NALM6 (cell line): ENCODE measurements around the gene KIF20A.

GRCh38 chr5:135953715-135954266 lies 992 bp downstream of the LECT2 start:
- PRO-cap: no peak

DNA sequence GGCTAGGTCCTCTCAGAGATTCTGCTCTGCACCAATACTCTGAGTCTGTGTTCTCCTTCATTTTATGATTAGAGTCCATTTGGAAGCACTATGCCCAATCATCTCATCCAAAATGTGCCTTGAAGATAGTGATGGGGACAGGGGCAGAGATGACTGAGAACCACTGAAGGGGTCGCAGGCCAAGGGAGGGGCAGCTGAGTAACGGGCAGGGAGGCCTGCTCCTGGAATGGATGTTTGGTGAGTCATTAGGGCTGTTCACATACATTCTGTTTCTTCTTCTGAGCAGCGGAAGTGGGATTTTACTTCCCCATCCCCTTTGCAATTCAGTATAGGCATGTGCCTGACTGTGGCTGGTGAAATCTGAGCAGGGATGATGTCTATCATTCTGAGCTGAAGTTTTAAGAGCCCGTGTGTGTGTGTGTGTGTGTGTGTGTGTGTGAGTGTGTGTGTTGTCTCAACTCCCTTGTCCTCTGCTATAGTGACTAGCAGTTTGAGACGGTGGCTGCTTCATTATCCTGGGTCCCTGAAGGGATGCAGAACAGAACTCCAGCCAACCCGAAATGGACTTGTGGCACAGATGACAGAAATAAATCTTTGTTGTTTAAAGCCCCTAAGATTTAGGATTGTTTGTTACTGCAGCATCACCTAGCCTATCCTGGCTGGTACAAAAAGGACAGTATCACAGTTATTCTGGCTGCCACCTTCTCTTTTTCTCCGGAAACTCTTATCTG lies 29.3 kb upstream of the TGFBI start:
- PRO-cap: no peak

GRCh38 chr5:136006115-136006657 lies 22.6 kb upstream of the TGFBI start:
- PRO-cap: no peak

DNA sequence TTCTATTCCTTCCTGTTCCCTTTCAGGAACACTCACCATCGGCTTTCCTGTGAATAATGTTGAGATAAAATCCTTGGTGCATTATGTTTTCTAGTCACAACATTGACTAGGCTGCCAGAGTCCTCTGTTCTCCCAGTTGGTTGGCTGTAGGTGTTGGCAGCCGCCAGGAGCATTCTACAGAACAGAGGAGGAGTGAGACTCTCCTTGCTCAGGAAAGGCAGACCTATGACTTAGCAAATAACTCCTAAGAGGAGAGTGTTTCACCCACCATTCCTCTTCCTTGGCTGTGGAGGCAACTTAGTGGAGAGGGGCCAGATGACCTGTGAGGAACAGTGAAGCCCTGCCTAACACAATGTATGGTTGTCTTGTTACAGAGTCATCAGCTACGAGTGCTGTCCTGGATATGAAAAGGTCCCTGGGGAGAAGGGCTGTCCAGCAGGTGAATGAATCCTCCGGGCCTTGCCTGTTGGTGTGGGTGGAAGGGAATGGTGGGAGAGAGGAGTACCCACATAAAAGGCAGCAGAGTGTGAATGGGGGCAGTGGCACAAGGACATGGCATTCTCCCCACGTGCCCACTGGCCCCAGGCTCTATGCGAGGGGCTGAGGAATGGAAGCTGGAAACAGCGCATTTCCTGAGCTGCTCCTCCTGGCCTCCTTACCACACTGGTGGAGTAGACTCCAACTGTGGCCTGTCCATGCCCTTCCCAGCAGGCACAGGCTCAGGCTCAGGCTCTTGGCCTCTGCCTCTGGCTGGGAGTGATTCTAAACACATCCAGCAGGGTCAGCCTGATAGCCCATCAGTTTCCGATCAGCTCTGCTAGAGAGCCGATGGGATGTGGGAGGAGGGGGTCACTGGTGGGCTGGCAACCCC lies 15.1 kb downstream of the TGFBI start:
- PRO-cap: no peak

DNA sequence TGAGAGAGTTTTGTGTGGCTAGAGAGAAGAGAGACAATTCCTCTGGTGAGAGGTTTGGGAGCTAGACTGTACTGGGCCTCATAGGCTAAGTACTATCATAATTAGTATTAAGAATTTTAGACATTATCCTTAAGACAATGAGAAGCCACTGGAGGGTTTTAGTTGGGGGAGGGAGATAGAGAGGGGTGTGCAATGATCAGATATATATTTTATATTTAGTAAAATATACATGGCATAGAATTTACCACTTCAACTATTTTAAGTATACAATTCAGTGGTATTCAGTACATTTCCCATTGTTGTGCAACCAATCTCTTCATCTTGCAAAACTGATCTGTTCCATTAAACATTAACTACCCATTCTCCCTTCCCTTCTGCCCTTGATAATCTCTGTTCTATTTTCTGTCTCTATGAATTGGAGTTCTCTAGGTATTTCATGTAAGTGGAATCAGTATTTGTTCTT lies 38.5 kb downstream of the TGFBI start:
- PRO-cap: no peak

DNA sequence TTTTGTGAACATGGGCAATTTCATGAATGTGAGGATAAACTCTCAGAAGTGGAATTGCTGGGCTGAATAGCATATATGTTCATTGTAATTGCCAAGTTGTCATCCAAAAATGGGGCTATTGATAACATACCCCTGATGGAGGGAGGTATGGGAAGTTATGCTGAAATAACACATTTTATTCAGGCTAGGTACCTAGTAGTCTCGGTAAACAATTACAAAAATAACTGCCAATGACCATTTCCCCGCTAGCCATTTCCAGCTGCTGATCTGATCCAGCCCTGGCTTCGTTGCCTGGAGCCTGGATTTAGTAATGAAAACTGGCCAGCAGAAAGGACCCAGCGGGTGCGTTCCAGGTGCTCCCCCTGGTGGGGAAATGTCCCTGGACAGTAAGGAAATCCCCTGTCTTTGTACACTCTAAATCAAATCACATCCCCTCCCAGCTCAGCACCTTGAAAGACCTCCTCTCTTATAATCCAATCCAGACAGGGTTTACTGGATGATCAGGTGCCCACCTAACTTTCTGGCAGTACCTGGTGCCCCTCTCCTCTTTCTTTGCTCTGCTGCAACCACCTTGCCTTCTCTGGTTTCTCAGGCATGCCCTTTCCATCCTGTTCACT lies 50.3 kb upstream of the SMAD5 start:
- PRO-cap: no peak

GRCh38 chr5:136094318-136095041 lies 38.2 kb upstream of the SMAD5 start:
- PRO-cap: no peak

- PRO-cap: no peak
Observed at GRCh38 chr5:136106533-136106732, 26.2 kb upstream of the SMAD5 start.

DNA sequence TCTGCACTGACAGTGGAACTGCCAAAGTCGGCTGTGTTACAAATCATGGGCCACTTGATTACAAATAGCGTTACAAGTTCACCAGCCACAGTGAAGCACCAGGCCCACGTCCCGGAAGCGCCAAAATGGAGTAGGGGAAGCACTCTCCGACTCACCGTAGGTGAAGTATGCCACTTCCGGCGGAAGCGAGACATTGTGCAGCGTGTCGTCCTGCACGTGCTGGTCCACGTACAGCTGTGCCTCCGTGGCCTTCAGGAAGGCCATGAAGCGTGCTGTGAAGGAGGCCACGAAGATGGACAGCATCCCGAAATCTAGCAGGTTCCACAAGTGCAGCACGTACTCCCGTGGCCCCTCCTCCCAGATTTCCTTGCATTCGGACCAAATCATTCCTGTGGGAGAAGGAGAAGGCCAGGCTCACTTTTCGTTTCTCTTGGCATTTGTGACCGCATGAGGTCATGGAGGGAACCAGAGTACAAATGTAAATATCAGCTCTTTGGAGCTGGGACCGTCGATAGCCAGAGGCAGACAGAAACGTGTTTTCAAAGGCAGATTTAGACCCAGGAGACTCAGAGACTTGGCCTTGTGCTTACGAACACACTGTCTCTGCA lies 58.6 kb upstream of the SMIM32 start:
- PRO-cap: no peak

DNA sequence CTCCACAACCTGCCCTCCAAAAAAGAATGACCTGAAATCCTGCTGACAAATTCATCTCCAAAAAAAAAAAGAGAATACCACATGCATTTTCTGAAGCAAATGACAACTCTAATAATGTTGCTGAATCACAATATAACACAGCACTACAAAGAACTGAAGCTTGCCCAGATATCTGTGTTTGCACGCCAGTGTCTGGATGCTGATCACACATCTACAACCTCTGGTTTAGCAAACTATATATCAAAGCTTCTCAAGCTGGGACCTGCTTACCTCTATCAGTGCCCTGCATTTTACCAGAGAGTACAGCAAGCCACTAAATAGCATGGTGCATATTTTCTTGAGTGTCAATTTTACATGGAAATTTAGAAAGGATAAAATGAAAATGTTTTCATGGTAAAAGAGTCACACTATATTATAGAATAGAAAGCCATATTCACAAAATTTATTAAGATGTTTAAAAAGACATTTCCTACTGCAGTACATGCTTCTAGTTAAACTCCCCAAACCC lies 73.7 kb downstream of the SPOCK1 start:
- PRO-cap: no peak

DNA sequence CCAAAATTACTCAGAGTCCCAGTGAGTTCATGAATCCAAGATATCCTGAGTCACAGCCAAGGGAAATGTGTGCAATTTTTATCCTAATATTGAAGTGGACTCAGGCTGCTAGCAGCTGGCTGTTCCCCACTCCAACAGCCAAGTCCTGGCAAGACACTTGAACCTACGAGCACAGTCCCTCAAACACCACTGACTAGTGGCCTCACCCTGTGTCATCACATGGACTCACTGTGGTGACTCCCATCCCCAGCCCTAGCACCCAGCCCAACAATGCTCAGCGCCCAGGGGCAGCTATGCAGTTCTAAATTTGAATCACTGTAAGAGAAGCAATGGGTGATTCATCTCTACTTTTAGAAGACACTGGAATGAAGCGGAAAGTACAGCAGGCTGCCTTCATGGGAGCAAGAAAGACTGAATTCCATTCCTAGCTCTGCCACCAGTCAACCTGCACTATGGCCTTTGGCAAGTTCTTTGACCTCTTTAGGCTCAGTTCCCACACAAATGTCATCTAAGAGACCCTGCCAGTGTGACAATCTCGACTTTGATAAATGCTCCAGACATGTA lies 113.6 kb downstream of the KLHL3 start:
- PRO-cap: no peak

DNA sequence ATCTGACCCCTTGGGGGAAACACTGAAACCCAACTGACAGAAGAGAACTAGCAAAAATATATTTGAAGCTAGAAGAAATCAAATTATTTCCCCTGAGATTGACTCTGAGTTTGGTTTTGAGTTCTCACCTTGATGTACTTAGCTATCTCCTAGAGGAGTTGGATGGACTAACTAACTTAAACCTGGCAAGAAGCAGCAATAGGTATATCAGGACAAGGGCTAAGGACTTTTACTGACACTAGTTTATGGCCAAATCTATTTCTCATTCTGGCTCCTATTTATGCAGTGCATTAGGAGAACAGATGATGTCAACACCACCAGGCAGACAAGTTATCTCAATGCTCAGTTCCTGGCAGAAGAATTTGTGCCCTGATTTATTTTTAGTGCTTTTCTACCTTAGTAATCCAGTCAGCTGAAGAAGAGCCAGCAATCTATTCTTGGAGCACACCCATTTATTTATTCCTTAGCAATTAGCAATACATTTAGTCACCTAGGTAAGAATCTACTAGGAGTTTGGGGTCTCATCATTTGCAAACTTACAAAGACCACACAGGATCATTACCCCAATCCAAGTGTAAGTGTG lies 30.7 kb upstream of the MYOT start:
- PRO-cap: no peak

GRCh38 chr5:137838050-137838551 lies 29.6 kb upstream of the MYOT start:
- PRO-cap: no peak

- PRO-cap: no peak
Observed at GRCh38 chr5:137847643-137848282, 19.9 kb upstream of the MYOT start.

- PRO-cap: no peak
Observed at GRCh38 chr5:137871616-137871964, 3.9 kb downstream of the MYOT start.

GRCh38 chr5:137997768-137998317 lies 35.0 kb downstream of the FAM13B start:
- PRO-cap: no peak

DNA sequence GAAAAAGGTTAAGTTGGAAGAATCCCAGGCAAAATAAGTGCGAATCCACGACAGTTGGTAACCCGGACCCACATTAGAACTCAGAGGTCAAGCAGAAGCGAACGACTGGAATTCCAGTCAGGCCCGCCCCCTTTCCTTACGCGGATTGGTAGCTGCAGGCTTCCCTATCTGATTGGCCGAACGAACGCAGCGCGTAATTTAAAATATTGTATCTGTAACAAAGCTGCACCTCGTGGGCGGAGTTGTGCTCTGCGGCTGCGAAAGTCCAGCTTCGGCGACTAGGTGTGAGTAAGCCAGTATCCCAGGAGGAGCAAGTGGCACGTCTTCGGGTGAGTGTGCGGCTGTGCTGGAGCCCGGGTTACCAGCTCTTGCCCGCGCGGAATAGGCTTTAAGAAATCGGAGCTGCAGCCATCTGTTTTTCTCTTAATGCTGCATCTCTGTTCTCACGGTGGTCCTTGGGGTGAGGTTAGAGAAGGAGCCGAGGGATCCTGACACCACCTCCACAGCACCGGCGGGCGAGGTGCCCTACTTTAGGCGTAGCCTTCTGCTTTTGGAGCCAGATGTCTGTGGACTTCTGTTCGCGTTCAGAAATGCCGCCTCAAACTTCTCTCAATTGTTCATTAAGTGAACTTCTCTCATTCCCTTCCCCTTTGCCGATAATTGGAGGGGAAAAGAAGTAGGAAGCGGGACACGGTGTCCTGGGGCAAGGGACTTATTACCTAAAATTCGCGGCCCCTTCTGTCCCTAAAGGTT lies at the start of gene KIF20A:
Gene KIF20A, plus strand, starts transcription at position 239 of the 753 bp plus-strand sequence.
- PRO-cap: bidirectional peak, plus-strand start at position 296 of the sequence, minus-strand start at position 82 of the sequence

- PRO-cap: bidirectional peak, plus-strand start at chr5:138337535, minus-strand start at chr5:138337427
Observed at GRCh38 chr5:138337283-138337672, 788 bp upstream of the FAM53C start.

DNA sequence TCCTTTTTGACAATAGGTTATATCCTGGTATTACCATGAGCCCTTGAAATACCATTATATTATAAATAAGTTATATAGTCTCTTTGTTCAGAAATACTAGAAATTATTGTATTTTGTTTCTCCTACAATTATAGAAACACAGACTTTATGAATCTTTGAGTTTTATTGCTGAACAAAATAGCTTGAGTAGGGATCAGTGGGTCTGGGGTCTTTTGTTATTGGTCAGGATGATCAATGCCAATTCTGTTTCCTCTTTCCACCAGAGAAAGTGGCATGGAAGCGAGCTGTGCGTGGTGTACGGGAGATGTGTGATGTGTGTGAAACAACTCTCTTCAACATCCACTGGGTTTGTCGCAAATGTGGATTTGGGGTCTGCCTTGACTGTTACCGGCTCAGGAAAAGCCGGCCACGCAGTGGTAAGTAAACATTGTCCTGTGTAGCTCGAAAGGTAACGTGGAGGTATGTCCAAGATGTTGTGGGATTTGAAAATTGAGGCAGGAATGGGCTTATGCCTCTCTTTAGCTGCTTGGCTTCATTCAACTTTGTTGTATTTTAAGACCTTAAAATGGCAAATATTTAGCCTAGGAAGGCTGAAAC lies 39.2 kb upstream of the REEP2 start:
- PRO-cap: no peak

- PRO-cap: no peak
Observed at GRCh38 chr5:138439335-138440671, 946 bp downstream of the REEP2 start.